Breast epithelium (tissue), 2 donors: ENCODE measurements around the genes ZC3H7B, SNU13, CCDC134 and WBP2NL.

DNA sequence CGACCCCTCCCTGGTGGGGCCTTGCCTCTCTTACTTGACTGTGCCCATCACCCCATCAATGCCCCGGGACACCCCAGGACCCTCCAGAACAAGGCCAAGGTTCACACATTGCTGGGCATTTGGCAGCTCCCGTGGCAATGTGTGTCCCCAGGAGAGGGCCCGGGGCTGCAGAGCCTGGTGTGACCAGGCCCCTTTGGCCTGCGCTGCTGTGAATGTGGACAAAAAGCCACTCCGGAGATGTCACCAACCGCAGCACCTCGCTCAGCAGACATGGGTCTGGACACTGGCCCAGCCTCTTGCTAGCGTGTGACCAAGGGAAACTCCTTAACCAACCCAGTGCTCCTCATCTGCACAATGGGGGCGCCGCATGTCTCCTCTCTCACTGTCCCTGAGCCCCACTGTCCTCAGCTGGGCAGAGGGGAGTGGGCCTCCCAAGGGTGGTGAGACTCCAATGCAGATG, 8.0 kb upstream of the CHADL start:
- PRO-cap, result no peak
- RAMPAGE, long total RNA, 2 experiments, result no peak in any of the 2 experiments

- PRO-cap, result unidirectional peak, plus-strand start at chr22:41301604
- RAMPAGE, long total RNA, 2 experiments, result start-site peak on the plus strand in 2 of 2 experiments, at chr22:41301548-41301610 at its widest, 115 to 607 reads per replicate
Observed at GRCh38 chr22:41300939-41301974, at the start of gene ZC3H7B. Gene ZC3H7B (plus strand): TSS chr22:41301525.

- PRO-cap, result no peak
- RAMPAGE, long total RNA, 2 experiments, result no peak in any of the 2 experiments
Observed at GRCh38 chr22:41326934-41327698, 25.8 kb downstream of the ZC3H7B start.

DNA sequence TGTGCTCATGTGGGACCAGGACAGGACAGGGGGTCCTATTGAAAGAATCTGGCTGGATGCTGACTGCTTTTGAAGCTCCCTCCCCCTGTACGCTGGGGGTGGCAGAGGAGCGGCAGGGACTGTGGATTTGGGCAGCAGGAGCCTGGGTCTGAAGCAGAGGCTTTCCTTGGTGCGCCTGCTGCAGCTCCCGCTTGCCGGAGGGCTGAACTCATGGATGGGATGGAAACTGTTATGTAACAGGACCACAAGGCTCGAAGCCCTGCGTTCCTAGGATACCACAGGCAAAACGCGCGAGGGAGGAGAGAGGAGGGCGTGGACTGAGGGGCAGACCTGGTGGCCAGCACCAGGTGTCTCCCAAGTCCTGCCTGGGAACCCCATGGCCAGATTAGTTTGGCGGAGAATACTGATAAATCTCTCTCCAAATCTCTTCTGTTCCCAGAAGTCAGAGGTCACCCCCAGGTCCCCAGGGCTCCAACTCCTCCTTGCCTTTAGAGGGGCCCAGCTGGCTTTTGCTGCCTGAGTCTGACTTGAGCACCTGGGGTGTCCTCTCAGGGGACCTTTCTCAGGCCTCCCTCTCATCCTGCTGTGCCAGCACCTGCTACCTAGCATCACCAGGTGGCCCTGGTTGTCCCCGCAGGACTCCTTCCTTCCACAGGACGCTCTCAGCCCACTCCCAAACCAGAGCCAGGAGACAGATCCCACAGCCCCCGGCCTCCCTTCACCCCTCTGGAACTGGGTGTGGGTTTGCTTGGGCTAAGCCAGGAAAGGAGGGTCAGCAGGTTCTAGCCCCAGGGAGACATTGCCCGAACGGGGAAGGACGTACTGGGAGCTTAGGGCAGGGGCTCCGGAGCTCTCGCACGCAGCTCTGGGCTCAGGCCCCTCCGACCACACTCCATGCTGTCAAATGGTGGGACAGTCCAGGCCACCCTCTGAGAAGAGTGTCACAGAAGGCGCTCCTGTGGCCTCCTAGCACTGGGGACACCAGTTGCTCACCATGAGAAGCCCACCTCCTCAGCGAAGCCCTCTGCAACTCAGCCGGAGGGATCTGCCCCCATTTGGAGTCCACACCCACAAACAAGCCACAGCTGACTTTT, 13.5 kb upstream of the TEF start:
- PRO-cap, result no peak
- RAMPAGE, long total RNA, 2 experiments, result no peak in any of the 2 experiments

DNA sequence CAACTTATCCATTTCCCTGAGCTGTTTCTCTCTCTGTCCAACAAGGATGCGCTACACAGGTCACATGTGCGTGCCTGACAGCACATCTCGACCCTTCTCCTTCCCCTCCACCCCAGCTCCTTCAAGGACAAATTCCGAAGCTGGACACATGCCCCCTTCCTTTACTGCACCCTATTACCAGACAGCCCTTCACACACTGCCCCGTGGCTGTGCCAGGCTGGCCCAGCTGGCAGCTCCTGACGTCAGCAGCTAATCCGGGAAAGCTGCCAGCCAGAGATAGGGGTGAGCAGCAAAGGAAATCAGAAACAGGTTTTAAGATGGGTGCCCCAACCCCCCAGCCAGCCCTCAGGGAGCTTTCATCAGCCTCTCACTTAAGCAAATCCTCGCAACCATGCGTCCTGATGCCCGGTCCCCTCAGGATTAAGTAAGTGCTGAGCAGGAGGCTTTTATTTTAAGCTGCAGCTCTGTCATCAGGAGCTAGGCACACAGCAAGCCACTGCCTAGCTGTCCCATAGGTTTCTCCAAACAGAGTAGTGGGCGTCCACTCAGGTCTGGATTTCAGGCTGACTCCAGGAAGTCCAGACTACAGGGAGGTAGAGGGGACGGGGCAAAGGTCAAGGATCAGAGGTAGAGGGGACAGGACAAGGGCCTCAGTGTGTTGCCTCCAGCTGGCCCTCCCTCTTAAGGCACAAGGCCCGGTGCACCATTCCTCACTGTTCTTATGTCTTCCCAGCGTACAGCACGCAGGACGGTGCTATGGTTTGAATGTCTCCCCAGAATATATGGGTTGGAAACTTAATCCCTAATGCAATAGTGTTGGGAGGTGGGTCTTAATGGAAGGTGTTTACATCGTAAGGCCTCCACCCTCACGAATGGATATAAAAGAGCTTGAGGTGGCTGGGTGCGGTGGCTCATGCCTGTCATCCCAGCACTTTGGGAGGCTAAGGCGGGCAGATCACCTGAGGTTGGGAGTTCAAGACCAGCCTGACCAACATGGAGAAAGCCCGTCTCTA, 20.5 kb downstream of the TEF start:
- PRO-cap, result no peak
- RAMPAGE, long total RNA, 2 experiments, result no peak in any of the 2 experiments

GRCh38 chr22:41432507-41433496, 13.8 kb downstream of the TOB2 start:
- PRO-cap, result no peak
- RAMPAGE, long total RNA, 2 experiments, result no peak in any of the 2 experiments

DNA sequence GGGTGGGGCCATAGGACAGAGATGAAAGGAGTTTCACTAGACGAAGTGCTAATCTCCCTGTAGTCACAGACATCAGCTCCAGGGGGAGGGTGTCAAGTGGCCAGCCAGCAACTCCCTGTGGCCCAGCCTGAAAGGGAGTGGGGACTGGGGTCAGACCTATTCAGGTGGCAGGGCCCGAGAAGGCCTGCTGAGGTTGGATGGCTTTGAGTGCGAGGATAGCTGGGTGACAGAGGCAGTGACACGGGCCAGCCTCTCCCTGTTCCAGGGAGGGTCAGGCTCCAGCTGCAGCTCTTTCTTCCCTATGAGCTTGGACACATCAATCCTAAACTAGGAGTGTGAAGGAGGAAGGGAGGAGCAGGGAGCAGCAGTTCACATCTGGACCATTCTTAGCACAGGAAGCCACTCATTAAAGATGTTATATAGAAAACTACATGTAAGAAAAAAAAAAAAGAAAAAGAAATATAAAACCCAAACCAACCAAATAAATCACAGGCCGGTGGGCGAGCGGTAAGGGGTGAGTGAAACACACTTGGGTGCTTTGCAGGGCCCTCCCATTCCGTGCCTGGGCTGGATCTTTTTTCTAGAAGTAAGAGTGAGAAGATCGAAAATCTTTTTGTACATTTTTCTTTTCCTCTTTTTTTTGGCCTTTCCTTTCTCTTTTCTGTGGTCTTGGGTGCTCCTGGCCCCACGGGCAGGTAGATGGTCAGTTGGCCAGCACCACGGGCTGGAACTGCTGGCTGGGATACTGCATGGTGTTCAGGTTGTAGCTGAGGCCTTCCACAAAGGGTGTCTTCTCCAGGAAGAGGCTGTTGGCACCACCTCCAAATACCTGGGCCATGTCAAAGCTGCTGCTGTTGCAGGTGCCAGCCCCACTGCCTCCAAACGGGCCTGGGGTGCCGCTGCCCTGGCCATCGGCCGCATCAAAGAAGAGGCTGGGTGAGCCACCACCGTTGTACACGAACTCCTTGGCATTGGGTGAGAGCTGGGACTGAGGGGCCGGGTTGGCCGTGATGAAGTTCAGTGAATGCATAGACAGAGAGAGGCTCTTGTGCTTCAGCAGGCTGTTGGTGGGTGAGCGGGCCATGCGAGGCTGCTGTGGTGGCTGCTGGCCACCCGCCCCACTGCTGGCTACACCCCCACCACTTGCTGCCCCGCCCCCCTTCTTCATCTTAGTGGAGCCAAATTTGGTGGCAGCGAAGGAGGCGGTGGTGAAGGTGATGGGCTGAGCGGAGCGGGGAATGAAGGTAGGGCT, 10.6 kb downstream of the TOB2 start:
- PRO-cap, result no peak
- RAMPAGE, long total RNA, 2 experiments, result no peak in any of the 2 experiments

DNA sequence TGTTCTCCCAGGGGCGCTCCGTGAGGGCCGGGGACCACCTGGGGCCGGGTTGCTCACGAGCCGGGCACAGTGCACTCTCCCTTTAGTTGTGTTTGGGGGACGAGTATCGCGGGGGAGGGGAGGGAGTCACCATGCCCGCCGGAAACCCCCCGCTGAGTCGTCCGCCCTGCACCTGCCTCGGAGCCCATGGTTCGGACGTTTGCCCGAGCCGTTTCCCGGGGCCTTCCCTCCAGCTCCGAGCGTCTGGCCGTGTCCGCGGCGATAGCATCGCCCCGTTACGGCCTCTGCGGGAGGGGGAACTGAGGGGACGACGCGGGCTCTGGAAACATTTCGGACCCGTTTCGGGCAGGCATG, 469 bp upstream of the TOB2 start:
- PRO-cap, result no peak
- RAMPAGE, long total RNA, 2 experiments, result no peak in any of the 2 experiments

DNA sequence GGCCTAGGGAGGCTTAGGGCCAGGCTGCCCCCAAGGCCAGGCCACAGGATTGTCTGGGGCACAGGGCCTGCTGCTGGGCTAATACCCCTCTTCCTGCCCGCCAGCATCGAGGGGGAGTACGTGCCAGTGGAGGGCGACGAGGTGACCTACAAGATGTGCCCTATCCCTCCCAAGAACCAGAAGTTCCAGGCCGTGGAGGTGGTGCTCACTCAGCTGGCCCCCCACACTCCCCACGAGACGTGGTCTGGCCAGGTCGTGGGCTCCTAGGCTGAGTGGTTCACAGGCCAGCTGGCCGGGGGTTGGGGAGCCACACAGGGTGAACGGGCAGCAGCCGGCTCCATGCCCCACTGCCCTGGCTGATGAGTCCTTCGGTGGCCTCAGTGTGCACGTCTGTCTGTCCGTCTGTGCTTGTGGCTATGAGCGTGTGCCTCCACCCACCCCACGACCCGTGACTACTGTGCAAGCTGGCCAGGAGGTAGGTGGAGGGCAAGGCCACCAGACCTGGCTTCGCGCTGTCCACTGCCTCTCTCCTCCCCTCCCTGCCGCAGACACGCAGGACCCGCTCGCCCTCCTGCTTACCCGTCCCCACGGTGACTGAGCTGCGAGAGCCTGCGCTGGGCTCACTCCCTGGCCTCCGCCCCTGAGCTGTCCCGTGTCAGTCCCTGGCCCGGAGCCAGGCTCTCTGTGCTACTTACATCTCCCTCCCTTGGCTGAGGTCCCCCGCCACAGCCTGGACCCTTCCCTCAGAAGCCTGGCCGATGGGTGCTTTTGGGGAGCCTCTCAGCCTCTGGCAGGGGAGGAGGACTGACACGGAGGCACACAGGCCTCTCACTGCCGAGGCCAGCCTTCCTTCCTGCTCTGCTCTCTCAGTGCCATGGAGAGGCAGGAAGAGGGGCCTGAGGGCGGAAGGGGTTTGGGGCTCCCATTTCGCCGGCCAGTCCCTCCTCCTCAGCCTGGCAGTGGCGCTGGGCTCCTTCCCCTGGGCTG, 14.1 kb downstream of the CSDC2 start:
- PRO-cap, result unidirectional peak, minus-strand start at position 596 of the sequence
- RAMPAGE, long total RNA, 2 experiments, result no peak in any of the 2 experiments

DNA sequence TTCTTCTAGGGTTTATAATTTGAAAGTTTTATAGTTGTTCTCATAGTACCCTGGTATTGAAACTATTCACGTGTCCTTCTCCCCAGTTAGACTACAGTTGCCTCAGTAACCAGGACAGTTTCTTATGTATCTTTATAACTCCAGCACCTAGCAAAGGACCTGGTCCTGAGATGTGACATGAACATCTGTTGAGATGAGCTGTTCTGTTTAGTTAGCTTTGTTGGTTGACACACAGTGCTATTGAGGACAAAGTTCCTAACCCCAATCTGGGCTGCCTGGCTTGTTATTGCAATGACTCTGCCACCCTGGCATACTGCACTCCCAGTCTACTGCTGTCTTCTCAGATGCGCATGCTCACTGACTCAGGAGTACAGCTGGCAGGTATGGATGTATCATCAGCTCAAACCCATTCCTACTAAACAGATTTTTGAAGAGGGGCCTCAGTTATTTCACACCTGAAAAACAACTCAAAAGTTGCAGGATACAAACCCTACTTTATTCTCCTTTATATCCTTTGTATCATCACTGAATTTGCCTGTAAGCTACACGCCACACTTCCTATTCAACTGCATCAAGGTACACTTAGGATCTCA, 7.4 kb downstream of the DESI1 start:
- PRO-cap, result no peak
- RAMPAGE, long total RNA, 2 experiments, result no peak in any of the 2 experiments

GRCh38 chr22:41663554-41664391, 24.9 kb downstream of the SNU13 start:
- PRO-cap, result no peak
- RAMPAGE, long total RNA, 2 experiments, result no peak in any of the 2 experiments

- PRO-cap, result no peak
- RAMPAGE, long total RNA, 2 experiments, result no peak in any of the 2 experiments
Observed at GRCh38 chr22:41664536-41665582, 23.8 kb downstream of the SNU13 start.

DNA sequence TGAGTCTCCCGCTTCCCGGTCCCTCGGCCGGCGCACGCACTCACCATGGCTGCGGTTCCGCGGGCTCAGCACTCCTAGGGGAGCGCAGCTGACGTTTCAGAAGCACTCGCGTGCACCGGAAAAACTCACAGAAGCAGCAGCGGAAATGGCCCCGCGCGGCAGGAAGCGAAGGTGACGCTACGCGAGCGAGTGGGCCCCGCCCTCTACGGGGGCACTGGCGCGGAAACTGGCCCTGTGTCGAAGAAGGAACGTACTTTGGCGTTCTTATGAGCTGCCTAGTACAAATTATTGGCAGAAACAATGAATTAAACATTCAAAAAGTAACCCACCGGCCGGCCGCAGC, at the start of gene SNU13:
TSS of gene SNU13 (minus strand) at position 118 of the 343 bp plus-strand sequence.
- PRO-cap, result bidirectional peak, plus-strand start at position 224 of the sequence, minus-strand start at position 76 of the sequence
- RAMPAGE, long total RNA, 2 experiments, result start-site peak on the plus strand in 1 of 2 experiments, centred at position 208 of the sequence, 9 reads per replicate; start-site peak on the minus strand in 2 of 2 experiments, centred at positions 91 to 109 of the sequence, 124 to 531 reads per replicate

- PRO-cap, result no peak
- RAMPAGE, long total RNA, 2 experiments, result start-site peak on the plus strand in 1 of 2 experiments, at chr22:41694424-41694463 at its widest, 5 reads per replicate
Observed at GRCh38 chr22:41693867-41694862, 5.1 kb upstream of the MEI1 start.

DNA sequence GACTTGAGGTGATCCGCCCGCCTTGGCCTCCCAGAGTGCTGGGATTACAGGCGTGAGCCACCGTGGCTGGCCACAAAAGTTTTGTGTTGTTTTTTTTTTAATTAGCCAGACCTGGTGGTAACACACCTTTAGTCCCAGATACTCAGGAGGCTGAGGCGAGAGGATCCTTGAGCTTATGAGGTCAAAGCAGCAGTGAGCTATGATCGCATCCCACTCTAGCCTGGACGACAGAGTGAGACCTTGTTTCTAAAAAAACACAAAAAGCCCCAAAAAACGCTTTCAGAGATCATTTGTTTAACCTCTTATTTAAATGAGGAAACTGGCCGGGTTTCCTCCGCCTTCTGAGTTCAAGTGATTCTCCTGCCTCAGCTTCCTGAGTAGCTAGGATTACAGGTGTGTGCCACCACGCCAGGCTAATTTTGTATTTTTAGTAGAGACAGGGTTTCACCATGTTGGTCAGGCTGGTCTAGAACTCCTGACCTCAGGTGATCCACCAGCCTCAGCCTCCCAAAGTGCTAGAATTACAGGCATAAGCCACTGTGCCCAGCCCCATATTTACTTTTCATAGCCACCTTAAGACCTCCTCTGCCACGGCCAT, 47.1 kb upstream of the CCDC134 start:
- PRO-cap, result no peak
- RAMPAGE, long total RNA, 2 experiments, result no peak in any of the 2 experiments

- PRO-cap, result bidirectional peak, plus-strand start at chr22:41800679, minus-strand start at chr22:41800364
- RAMPAGE, long total RNA, 2 experiments, result start-site peak on the plus strand in 1 of 2 experiments, at chr22:41800608-41800626 at its widest, 46 reads per replicate
Observed at GRCh38 chr22:41799579-41800819, at the start of gene CCDC134. Gene CCDC134 (plus strand): TSS chr22:41800679.

DNA sequence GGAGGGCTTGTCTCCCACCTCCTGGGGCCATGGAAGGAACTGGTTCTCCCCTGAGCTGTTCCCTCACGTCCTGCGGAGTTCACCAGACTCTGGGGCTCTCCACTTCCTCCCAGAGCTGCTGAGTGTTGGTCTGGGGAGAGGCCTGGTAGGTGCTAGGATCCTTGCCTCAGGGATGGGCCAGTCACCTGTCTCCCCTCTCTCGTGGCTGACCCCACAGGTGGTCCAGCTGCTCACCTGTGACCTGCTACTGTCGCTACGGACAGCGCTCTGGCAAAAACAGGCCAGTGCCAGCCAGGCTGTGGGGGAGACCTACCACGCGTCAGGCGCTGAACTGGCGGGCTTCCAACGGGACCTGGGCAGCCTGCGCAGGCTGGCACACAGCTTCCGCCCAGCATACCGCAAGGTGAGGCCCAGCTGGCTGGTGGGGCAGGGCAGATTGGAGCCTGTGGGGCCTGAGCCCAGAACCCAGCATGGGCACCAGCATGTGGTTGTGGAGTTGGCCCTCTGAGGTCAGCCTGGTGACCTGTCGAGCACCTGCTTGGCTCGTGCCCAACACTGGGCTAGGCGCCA, 12.0 kb downstream of the SHISA8 start:
- PRO-cap, result no peak
- RAMPAGE, long total RNA, 2 experiments, result no peak in any of the 2 experiments

DNA sequence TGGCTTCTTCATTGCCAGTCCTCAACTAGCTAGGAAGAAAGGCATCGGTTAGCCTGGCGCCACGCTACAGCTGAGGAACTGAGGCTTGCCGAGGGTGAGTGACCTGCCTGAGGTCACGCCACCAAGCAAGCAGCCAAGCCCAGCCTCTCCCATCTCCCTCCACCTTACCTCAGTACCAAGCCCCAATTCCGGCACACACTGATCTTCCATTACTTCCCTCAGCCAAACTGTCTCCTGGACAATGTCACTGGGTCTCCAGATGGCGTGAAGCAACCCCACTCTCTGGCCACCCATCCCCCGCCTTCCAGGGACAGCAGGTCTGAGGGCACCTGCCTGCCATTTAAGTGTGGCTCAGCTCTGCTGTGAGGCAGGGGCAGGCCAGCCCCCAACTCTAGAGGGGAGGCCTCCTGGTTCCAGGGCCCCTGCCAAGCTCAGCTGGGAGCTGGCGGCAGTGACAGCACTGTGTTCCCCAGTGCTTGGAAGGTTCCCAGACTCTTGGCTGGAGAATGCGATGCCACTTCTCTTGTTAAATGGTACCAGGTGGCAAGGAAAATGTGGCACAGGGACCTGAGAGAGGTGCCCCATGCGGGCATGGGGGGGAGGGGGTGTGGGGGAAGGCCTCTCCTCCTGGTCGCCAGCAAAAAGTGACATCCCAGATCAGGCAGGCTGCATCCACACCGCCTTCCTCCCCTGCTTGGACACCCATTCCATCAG, 8.2 kb upstream of the TNFRSF13C start:
- PRO-cap, result no peak
- RAMPAGE, long total RNA, 2 experiments, result no peak in any of the 2 experiments

GRCh38 chr22:41983314-41983967, 14.2 kb downstream of the SEPTIN3 start:
- PRO-cap, result no peak
- RAMPAGE, long total RNA, 2 experiments, result no peak in any of the 2 experiments

GRCh38 chr22:41998347-41999448, at the start of gene WBP2NL:
Gene WBP2NL (plus strand): TSS chr22:41998788.
- PRO-cap, result bidirectional peak, plus-strand start at chr22:41998816, minus-strand start at chr22:41998674
- RAMPAGE, long total RNA, 2 experiments, result start-site peak on the plus strand in 1 of 2 experiments, at chr22:41998791-41998796 at its widest, 25 reads per replicate